SEM (cell line): Measurements from ENCODE around the gene MTLN.

- PRO-cap, result no peak
These were observed 21.7 kb upstream of the CCDC138 start for GRCh38 chr2:108764637-108765515.

DNA sequence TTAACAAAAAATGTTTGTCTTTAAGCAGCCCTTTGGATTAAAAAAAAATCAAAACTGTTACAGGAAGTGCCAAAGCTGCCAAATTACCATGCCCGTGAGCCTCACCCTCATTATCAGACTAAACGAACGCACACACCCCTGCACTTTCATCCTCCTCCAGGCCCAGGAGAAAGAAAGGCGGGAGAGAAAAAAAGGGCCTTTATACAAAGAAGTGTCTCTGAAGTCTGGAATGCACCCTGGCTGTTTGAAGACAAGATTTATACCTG is 31.1 kb downstream of the EDAR start:
- PRO-cap, result no peak

GRCh38 chr2:108982133-108982849 is 6.7 kb downstream of the EDAR start:
- PRO-cap, result no peak

DNA sequence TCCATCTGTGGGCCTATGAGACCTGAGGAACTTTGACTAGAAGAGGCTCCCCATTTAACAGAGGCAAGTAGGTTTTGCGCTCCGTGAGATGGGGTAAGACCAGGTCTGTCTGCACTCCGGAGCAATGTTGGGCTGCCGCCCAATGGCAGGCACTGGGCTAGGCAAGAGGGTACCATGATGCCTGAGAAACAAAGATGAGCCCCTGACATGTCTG is 1.8 kb downstream of the EDAR start:
- PRO-cap, result no peak

GRCh38 chr2:109005438-109006324 is 16.7 kb upstream of the EDAR start:
- PRO-cap, result no peak

- PRO-cap, result no peak
These were observed 193.0 kb downstream of the SH3RF3 start for GRCh38 chr2:109321721-109322703.

GRCh38 chr2:109497339-109497807 is 116.4 kb downstream of the SEPTIN10 start:
- PRO-cap, result no peak

- PRO-cap, result no peak
These were observed 64.6 kb downstream of the SOWAHC start for GRCh38 chr2:109678669-109679258.

DNA sequence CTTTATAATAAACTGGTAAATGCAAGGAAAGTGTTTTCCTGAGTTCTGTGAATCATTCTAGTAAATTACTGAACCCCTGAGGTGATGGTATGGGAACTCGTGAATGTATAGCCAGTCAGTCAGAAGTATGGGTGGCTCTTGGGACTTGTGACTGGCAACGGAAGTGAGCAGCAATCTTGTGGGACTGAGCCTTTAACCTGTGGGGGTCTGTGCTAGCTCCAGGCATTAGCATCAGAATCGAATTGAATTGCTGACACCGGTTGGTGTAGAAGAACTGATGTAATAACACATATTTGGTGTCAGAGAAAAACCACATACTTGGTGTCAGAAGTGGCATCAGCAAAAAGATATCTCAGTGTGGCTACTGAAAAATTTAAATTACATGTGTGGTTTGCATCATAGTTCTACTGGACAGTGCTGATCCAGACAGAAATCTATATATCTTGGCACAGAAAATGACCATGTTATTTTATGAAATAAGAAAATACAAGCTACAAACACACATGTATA is 37.2 kb downstream of the NPHP1 start:
- PRO-cap, result no peak

- PRO-cap, result bidirectional peak, plus-strand start at chr2:110212601, minus-strand start at chr2:110212547; unidirectional peak, minus-strand start at chr2:110212799
These were observed at the start of gene MTLN for GRCh38 chr2:110211905-110212989. TSS of gene MTLN (minus strand) at chr2:110212547.

- PRO-cap, result no peak
These were observed 285 bp downstream of the BUB1 start for GRCh38 chr2:110677603-110677953.

- PRO-cap, result no peak
These were observed 73.7 kb downstream of the ACOXL start for GRCh38 chr2:110806076-110806457.

- PRO-cap, result no peak
These were observed 87.9 kb upstream of the BCL2L11 start for GRCh38 chr2:111032483-111033476.

- PRO-cap, result no peak
These were observed 1.0 kb downstream of the BCL2L11 start for GRCh38 chr2:111121836-111122076.

DNA sequence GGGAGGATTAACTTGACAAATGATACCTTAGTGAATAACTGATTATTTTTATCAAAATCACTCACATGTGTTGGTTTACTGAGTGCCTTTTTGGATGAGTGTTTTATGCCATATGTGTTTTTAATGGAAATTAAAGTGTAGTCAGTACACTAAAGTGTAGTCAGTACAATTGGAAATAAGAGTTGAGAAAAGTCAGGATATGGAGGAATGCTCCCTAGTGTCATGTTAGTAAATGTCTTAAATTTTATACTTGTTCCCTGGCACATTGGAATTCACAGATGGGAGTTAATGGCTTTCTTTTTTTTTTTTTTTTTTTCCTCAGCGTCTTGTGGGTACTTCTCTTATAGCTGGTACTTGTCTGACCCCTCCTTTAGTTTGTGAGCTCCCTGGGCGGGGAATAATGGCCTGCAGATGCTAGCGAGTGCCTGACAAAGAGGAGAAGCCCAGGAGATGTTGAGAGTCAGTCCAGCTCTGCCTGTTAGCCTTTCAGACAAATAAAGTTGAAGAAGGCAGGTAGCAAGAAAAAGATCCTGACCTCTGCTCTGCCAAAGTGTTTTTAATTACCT is 6.5 kb downstream of the BCL2L11 start:
- PRO-cap, result no peak

GRCh38 chr2:111149767-111150196 is 29.1 kb downstream of the BCL2L11 start:
- PRO-cap, result no peak

DNA sequence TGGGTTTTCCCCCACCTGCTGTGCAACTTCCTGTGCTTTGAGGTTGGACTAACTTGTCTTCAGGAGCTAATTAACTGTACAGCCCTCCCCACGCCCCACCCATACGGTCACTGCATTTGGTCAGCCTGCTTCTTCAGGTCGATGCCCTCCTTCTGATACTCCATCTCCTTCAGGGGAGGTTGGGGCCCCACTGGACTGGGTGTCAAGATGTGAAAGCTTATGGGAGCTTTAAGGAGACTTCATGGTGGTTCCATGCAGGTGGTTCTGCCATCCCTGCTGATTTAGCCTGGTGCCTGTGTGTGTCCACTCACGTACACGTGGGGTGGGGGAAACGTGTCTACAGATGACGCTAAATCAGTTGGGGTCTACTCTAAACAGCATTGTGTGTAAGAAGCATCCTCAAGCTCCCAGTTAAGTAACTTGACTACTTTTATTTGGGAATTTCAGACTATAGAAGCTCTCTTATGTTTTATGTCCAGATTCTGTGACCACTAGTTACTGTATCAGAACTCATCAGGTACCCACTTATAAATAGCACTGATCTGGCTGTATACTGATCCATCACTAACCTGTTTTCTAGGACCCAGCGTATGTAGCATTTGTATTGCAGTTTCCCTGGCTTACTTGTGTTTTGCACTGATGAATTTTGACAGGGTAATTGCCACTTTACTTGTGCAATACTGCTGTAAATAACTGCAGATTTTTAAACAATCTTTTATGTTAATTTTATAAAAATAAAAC is 47.1 kb downstream of the BCL2L11 start:
- PRO-cap, result no peak

DNA sequence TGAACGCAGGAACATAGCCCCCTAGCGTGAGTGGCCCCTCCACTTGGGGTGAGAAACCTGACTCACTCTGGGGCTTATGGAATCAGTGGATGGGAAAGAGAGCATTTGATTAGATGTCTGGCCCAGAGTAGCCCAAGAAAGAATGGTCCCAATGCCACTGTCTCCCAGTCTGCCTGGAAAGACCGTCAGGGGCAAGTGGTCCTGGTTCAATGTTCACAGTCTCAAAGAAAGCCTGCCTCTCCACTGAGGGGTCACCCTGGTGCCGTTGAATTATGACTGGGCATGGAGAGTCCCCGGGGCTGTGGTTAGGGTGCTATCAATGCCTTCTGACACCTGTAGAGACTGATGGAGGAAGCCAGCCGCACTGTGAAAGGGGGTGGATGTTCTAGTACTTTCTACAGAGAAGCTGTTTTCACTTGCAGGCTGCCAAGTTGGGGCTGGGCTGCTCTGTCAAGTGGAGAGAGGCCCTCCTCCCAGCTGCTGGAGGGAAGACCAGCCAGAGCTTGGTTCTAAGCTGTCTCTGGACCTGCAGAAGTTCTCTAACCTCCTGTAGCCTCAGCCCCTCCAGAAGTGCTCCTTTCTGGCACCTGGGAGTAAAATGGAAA is 80.4 kb downstream of the BCL2L11 start:
- PRO-cap, result no peak

DNA sequence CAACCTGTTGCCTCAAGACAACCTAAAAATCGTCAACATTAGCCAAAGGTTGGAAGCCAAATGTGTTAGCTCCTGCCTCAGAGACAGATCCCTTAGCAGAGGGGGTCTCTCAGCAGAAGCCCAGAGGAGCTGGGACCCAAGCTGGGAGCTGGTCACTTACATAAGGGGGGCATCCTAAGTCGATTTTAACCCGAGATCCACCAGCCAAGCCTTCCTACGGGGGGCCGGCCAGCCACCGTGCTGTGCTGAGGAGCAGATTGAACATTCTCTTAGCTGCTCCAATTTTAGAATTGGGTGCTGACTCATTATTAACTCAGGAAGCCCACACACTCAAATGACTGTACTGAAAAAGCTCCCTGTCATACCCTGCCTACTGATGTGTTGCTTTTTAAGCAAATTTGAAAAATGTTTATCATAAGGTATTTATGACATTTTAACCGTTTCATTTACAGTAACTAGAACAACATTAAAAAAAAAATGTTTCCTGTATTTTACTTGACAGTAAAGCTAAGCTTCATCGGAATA is 373.0 kb downstream of the BCL2L11 start:
- PRO-cap, result unidirectional peak, minus-strand start at position 244 of the sequence

DNA sequence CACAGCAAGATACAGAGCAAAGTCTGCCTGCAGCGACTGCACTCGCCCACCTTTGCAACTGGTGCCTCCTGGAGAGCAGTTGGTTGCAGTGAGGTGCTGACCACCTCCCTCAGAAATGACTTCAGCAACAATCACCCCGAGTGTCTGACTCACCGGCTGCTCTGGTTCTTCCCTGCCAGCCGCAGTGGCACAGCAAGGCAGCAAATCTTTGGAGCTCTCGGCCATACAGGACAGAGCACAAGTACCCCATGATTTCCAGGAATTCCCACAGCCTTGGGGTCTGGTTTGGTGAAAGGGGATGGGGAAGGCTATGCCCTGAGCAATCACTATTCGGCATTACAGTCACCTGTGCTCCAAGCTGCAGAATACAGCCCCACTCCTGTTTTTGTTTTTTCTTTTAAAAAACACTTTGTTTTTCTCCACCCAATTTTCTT is 179.6 kb downstream of the ANAPC1 start:
- PRO-cap, result no peak